Jurkat, Clone E6-1 (cell line): ENCODE data around the genes TERB2 and SLC24A5.

DNA sequence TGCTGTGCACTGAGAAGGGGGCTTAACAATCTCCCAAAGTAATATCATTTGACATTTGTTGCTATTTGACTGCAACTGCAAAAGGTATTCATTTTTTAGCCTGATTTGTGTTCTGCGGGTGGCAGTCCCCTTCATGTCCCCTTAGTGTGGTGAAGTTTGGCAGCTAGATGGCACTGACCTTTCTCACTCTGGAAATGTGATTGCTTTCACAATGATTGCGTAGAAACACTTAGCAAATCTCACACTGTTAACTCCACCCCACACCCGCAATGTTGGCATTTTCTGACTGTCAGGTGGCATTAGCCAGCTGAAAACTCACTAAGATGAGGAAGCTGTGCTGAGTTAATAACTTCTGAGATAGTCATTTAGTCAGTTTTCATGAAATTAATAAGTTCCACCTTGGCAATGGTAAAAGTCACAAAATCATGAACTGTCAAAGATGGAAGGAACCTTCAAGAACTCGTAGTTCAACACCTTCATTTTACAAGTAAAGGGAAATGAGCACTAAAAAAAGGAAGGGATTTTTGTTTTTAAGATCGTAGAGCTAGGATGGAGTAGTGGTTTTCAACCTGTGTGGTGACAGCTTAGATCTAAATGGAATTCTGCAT lies 77.0 kb downstream of the TRIM69 start:
- RRBS, result no CpG with 5 or more reads among the region's 5 CpGs

DNA sequence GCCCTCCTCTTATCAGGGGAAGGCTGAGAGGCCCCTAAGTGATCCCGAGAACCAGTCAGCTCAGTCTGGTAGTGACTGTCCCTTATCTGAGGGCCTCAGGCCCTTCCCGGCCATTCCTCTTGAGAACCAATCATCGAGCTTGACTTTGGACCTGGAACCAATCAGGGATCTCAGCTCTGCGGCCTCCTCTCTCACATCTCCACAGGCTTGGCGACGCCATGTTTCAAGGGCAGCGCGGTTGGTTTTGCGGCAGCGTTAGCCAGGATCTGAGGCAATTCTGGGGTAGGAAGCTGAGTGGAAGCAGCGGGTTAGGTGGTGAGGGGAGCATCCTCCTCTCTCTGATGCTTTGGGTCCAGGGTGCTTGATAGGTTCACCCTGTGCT lies at the start of gene TERB2:
Gene TERB2, plus strand, starts transcription at position 187 of the 382 bp plus-strand sequence.
- RRBS, result no CpG with 5 or more reads among the region's 11 CpGs

GRCh38 chr15:45112634-45113827 lies 941 bp downstream of the DUOX2 start:
- RRBS, result 46% methylated on average over 13 of the region's 64 CpGs

DNA sequence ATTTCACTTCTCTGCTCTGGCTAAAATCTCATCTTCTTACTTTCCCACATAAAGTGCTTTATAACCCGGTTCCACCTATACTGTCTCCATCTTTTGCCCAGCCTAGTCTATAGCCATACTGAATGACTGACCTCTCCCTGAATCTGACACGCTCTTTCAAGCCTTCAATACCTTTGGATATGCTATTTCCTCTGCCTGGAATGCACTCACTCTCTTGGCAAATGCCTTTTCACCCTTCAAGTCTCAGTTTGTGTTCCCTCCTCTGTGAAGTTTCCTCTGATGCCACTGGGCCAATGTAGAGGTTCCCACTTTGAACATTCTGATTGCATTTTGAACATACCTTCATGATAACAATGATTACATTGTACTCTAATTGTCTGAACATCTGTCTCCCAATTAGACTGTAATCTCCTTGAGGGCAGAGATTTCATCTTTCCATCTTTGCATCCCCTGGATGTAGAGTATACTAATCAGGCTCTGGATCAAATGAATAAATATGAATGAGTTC lies 3.4 kb downstream of the DUOXA1 start:
- RRBS, result no CpG with 5 or more reads among the region's 2 CpGs

GRCh38 chr15:45314990-45315348 lies 62.9 kb downstream of the SLC28A2 start:
- RRBS, result no CpG with 5 or more reads among the region's 12 CpGs

DNA sequence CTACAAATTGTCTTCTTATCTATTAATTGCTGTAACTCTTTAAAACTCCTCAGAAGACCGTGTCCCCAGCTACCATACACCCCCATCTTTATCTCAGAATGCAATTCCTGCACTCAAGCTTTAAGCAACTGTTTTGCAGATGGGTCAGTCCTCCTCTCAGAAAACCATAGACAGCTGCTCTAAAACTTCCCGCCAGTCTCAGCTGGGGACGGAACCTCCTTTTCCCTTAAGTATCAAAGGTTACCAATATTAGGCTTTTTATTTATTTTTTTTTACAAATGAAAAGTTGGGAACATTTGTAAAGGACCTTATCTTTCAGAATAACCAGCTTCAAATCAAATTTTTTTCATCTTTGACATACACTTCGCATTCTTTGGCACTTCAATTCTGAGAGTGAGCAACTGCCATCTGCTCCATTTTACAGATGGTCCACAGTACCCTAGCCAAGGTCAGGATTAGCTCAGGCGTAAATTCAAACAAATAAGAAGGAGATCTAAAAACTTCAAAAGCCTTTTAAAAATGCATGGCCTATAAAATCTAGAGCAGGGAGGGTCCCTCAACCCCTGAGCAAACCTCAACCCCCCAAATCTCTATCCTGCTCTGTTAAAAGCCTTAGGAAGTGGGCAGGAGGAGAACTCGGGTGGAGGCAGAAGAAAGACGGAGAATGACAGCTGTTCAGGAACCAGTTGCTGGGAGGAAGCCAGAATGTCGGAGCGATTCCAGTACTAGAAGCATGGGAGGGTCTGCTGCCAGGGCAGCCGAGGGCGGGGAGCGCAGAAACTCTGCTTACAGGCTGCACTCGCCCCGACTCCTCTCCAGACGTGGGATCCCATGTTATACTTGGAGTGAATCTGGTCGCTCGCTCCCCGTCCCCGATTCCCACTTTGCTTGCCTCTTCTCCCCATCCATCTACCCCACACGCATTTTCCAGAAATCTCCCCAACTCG lies 1.1 kb downstream of the GATM start:
- RRBS, result no CpG with 5 or more reads among the region's 21 CpGs

DNA sequence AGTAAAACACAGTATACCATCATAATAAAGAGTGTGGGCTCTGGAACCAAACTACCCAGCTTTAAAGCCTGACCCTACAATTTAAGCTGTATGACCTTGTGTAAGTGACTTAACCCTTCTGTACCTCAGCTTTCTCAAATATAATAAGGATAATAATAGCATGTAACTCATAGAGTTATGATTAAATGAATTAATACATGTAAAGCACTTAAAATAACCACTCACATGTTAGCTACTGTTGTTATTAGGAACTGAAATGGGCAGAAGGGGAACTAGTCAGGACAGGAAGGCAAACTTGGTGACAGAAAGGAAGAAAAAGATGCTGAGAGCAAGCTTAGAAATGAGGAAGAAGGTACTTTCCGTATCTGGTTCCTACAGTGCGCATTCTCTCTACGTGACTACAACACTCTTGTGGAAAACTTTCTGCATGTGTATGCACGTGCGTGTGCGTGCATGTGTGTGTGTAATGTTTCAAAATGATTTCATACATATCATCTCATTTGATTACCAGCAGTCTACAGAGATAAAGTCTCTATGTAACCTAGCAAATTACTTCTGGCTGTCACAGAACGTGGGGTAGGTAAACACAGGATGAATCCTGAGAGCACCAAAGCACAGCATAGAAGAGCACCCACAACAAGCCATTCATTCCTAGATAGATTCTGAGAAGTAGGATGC lies 10.1 kb upstream of the SPATA5L1 start:
- RRBS, result no CpG with 5 or more reads among the region's 7 CpGs

GRCh38 chr15:45403124-45404069 lies 1.3 kb downstream of the SPATA5L1 start:
- RRBS, result 5% methylated on average over 23 of the region's 58 CpGs

DNA sequence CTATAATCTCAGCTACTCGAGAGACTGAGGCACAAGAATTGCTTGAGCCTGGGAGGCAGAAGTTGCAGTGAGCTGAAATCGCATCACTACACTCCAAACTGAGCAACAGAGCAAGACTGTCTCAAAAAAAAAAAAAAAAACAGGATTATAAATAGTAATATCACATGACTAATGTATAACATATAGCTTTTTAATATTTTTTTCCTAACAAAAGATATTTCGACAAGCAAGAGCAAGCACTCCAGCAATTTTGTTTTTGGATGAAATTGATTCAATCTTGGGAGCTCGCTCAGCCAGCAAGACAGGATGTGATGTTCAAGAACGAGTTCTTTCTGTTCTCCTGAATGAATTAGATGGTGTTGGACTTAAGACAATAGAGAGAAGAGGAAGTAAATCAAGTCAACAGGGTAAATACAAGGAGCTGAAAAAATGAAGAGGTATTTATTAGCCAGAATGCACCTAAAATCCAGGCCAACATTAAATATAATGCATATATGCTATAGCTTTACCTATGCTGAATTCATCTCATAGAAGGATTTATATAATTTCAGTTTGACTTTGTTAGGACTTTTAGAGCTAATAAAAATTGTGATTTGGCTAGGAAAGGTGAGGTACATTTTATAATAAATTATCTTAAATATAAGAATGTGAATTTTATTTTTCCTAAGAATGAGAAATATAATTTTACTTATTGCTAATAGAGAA lies 13.4 kb downstream of the SPATA5L1 start:
- RRBS, result no CpG with 5 or more reads among the region's 5 CpGs

DNA sequence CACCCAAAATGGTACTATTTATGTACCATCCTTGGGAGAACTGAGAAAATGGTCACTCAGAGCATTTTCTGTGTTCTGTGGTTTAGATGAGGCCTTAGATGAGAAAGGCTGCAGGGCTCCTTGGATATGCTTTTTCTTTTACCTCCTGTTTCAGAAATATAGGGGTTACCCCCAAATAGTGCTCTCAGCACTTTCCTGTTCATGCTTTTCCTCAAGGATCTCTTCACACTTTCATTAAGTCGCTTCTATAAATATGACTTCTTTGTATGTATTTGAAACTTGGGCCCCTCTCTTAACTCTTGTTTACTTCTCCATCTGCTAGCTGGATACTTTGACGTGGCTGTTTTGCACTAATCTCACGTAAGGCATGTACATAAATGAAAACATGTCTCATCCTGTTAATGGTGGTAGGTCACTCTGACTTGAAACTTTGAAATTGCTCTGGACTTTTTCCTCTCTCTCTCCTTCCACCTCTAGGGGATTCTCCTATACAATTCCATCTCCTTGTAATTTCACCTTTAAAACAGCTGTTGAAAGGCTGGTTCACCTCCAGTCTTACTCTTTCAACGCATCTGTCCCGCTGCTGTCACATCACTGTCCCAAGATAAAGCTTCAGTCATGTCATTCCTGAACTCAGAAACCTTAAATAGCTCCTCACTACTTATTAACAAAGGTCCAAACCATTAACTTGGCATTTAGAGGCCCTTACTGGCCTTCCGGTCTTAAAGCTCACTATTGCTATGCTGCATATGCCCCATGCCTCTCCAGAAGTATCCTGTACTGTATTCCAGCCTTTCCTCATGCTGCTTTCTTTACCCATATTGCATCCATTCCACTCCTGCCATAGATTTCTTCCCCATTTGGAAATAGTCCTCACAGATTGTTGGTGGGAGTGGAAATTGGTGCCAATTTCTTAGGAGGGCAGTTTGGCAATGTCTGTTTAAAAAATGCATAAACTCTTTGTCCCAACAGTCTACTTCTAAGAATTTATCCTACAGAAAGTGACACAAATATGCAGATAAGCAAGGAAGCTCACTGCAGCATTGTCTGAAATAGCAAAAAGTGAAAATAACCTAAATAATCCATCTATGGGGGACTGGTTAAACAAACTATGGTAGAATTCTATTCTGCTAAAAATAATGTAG lies 1.2 kb downstream of the BLOC1S6 start:
- RRBS, result no CpG with 5 or more reads among the region's 6 CpGs

- RRBS, result no CpG with 5 or more reads among the region's 13 CpGs
Observed at GRCh38 chr15:45705535-45706187, 70.8 kb downstream of the SQOR start.

DNA sequence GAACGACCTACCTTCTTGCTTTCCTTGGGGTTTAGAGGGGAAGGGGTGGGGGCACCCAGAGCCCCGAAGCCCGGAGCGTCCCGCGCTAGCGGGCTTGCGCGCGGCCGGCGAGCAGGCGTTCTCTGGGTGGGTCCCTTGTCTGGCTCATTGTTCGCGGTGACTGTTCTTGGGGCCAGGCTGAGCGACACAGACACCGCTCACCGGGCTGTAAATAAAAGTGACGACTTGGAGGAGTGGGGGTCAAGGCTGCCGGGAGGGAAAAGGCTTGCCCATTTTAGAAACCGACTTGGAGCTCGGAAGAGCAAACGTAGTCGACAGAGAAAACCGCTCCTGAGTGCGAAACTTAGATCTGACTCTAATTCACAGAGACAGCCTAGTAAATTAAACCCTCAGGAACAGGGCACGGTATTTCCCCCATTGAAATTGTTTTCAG lies 532.3 kb upstream of the SEMA6D start:
- RRBS, result no CpG with 5 or more reads among the region's 27 CpGs

- RRBS, result no CpG with 5 or more reads among the region's 5 CpGs
Observed at GRCh38 chr15:47673499-47673991, 43.8 kb upstream of the SEMA6D start.

GRCh38 chr15:48002558-48003232 lies 118.1 kb upstream of the SLC24A5 start:
- RRBS, result no CpG with 5 or more reads among the region's 2 CpGs

- RRBS, result no CpG with 5 or more reads among the region's 4 CpGs
Observed at GRCh38 chr15:48120896-48121112, at the start of gene SLC24A5. Gene SLC24A5 (plus strand): TSS chr15:48120990.

DNA sequence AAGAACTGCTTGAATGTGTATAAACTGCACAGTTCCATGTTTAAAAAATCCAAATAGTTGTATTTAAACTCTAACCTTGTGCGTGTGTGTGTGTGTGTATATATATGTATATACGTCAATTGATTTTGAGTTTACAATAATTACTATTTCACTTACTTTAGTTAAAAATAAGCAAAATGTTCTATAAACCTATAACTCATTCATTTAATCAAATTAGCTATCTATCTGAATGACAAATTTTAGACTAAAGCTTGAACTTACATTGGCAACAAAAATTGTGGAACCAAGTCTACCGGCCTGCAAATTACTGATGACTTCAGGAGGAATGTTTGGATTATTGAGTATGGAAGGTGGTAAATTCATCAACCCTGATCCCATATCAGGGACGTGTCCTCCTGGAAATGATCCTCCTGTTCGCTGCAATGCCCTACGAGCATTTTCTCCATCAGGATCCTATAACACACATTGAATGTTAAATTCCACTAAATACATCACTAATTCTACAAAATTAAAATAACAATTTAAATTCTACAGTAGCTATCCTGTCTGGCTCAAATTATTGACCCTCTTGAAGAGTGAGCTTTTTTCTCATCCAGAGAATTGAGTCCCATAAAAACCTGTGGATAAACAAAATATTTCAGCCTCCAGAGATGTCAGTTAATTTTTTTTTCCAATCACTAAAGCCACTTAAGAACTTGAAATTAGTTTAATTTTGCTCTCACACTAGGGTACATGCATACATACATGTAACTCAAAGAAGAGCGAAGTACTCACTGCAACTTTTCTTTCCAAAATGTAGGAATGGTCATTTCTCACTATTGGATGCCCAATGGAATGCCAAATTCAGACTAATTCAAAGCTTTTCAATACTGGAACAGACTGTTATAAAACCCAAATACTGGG lies 18.5 kb downstream of the MYEF2 start:
- RRBS, result no CpG with 5 or more reads among the region's 7 CpGs

DNA sequence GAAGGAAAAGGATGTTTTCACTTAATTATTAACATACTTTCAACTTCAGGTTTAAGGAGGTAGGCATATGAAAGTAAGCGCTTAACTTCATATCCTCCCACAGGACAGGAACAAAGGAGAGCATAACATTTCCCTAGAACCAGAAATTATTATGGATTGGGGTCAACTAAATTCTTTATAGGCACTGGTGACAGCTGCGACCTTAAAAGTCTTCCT lies 1.1 kb downstream of the MYEF2 start:
- RRBS, result no CpG with 5 or more reads among the region's 2 CpGs

- RRBS, result no CpG with 5 or more reads among the region's 15 CpGs
Observed at GRCh38 chr15:48415251-48415971, 84.2 kb downstream of the DUT start.

DNA sequence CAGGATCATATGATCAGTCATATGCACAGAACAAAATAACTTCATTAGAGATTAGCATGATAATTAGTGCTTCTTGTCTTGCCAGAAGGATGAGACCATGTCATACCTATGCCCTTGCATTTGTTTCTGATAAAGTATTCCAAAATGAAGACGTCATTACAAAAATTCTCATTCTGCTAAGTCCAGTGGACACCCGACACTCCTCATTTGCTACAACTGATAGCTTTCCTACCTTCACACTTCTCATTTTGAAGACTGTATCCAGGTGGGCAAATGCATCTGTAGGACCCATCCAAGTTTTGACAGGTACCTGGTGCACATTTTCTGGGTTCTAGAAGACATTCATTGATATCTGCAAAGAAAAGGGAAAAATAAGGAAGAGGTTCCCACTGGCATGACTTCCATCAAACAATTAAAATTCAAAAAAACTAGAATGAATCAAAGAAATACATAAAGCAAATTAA lies 113.1 kb downstream of the DUT start:
- RRBS, result no CpG with 5 or more reads among the region's 2 CpGs